ENCODE results near the gene C10orf82.

GRCh38 chr10:113434232-113434805 is 118.5 kb upstream of the HABP2 start:
- PRO-cap: no peak

DNA sequence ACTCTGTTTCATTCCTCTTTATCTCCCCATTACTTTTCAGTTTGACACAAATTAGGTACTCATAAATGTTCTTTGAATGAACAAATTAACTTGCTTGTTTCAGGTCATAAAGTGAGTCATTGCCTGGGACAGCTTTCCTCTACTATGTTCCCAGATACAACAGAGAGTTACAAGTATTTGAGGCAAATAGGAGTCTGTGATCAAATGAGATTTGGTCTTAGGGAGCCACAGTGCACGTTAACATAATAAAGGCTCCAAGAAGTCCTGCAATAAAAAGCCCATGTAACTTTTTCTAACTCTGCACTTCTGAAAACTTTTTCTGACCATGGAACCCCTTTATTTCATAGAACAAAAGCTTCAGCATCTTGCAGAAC is 102.4 kb upstream of the HABP2 start:
- PRO-cap: no peak

DNA sequence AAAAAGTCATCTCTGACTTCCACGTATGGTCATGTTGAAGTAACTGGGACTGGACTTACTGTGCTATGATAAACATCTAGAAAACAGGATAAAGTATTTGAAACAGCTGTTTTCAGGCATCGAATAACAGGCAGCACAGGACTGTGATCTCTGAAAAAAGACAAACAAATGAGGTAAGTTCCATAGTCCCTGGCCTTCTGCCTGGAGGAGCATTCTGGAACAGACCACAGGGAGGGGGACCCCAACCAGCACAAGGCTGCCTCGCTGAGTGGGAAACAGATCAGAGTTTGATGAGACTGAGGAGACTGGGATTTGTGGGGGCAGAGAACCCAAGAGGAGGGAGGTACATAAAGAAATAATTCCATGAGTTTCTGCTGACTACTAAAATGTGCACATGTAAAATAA is 89.0 kb upstream of the HABP2 start:
- PRO-cap: no peak

DNA sequence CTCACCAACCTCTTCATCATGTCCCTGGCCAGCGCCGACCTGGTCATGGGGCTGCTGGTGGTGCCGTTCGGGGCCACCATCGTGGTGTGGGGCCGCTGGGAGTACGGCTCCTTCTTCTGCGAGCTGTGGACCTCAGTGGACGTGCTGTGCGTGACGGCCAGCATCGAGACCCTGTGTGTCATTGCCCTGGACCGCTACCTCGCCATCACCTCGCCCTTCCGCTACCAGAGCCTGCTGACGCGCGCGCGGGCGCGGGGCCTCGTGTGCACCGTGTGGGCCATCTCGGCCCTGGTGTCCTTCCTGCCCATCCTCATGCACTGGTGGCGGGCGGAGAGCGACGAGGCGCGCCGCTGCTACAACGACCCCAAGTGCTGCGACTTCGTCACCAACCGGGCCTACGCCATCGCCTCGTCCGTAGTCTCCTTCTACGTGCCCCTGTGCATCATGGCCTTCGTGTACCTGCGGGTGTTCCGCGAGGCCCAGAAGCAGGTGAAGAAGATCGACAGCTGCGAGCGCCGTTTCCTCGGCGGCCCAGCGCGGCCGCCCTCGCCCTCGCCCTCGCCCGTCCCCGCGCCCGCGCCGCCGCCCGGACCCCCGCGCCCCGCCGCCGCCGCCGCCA is 849 bp downstream of the ADRB1 start:
- PRO-cap: no peak

- PRO-cap: no peak
These were observed 21.0 kb downstream of the ADRB1 start for GRCh38 chr10:114064575-114065244.

DNA sequence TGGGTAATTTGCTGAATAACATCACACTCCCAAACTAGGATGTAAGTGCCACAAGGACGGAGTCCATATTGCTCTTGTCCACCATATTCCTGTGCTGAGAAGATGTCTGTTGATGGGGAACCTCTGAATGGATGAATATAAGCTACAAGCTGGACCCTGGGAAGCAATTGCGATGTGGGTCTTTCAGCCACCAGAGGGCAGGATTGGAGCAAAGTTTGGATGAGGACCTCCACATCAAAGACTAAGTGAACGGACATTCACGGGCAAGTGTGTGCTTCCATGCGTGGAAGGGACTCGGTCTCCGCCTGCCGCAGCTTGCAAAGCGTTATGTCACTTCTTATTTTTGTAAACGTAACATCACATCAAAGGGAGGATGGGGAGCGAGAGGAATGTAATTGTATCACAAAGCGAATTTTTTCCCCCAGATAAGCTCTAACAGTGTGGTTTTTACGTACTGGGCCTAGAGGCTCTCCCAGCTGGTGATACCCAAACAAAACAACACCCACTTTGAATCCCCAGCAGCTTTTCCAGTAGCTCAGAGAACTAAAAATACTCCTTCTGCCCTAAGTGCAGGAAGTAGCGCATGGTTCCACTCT is 65.0 kb downstream of the VWA2 start:
- PRO-cap: no peak

- PRO-cap: no peak
These were observed 75.0 kb upstream of the AFAP1L2 start for GRCh38 chr10:114479104-114479859.

DNA sequence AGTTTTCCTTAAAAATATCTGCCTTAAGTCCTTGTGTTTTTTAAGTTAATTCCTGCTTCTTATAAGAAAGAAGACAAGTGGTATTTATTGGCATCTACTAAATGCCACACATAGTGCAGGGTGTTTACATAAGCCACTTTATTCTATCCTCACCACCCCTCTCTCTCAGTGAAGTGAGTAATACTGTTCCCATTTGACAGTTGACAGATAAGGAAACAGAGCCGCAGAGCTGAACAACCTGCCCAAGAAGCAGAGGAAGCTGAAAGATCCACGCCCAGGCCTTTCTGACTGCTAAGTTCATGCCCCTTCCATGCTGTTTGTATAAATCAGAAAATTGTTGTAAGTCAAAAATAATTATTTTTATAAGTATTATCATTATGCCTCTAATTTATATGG is 54.1 kb downstream of the ABLIM1 start:
- PRO-cap: no peak

- PRO-cap: no peak
These were observed 34.2 kb downstream of the ABLIM1 start for GRCh38 chr10:114623773-114624309.

GRCh38 chr10:114706375-114706813 is 48.3 kb upstream of the ABLIM1 start:
- PRO-cap: no peak

DNA sequence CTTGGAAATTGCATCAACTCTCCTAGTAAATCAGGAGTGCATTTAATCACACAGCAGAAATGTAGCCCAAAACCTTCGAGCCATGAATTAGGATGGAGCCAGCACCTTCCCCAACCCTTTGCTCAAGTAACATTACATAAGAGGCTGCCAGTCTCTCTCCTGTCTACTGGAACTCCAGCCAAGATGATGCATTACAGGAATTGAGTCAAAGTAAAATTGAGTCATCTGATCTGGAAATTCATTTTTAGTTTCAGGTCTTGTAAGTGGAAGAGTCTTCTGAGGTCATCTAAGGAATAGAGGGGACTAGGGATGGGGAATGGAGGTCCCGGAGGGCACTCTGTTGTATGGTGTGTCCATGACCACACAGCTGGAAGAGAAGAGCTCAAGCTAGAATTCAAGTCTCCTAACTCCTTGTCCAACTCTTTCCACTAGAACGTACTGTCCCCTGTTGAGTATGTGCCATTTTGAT is 69.6 kb upstream of the FHIP2A start:
- PRO-cap: no peak

- PRO-cap: no peak
These were observed 55.2 kb upstream of the FHIP2A start for GRCh38 chr10:114766301-114766834.

DNA sequence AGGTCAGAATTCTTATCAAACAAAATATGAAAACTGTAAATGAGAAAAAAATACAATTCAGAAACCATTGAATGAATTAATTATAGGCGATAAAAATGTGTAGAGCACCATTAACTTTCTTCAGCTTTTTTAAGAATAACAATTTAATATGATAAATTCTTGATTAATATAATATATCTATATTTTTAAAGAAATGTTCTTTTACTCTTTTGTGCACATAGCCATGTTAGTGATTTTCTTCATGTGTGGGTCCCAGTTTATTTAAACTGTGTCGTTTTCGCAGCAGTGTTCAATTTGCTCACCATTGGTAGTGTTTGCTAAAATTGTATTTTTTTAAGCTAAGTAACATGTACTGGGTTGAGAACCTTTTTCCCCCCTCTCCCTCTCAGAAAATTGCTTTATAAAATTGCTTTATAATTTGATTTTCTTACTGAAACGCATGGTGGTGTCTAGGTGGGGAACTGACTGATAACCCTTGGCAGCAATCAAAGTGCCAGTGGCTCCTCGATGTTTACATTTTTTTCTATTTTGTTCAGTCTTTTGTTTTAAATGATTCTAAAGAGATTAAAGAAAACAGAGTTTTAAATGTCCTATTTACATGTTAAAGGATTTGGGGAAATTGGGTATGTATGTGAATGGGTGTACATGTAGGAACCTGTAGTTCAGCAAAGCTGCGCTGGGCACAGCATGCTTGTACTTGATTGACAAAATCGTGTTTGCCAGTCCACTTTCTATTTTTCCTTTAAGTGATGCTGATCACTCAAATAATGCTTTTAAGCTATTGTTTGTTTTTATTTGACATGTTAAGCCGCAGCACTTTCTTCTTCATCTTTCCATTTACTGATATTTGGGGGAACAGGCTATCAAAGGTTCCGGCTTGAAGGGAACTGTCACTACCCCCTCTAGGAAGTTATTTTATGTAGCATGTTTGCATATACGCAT is 40.7 kb downstream of the FHIP2A start:
- PRO-cap: no peak

- PRO-cap: no peak
These were observed 42.7 kb downstream of the FHIP2A start for GRCh38 chr10:114864226-114864791.

GRCh38 chr10:116167464-116167735 is 105.6 kb downstream of the GFRA1 start:
- PRO-cap: no peak

GRCh38 chr10:116207189-116207572 is 65.8 kb downstream of the GFRA1 start:
- PRO-cap: no peak

GRCh38 chr10:116548097-116548639 is 2.4 kb downstream of the PNLIP start:
- PRO-cap: no peak

GRCh38 chr10:116669783-116670721 is at the start of gene C10orf82:
Gene C10orf82 (minus strand): TSS chr10:116669966.
- PRO-cap: no peak

- PRO-cap: no peak
These were observed 27.4 kb upstream of the HSPA12A start for GRCh38 chr10:116769846-116770173.

GRCh38 chr10:116787836-116788441 is 45.6 kb upstream of the HSPA12A start:
- PRO-cap: no peak